BE2C (cell line): ENCODE measurements around a stretch of chr3.

- RRBS = no CpG with 5 or more reads among the region's 2 CpGs
Measured at GRCh38 chr3:3173359-3173814, 6.1 kb downstream of the CRBN start.

DNA sequence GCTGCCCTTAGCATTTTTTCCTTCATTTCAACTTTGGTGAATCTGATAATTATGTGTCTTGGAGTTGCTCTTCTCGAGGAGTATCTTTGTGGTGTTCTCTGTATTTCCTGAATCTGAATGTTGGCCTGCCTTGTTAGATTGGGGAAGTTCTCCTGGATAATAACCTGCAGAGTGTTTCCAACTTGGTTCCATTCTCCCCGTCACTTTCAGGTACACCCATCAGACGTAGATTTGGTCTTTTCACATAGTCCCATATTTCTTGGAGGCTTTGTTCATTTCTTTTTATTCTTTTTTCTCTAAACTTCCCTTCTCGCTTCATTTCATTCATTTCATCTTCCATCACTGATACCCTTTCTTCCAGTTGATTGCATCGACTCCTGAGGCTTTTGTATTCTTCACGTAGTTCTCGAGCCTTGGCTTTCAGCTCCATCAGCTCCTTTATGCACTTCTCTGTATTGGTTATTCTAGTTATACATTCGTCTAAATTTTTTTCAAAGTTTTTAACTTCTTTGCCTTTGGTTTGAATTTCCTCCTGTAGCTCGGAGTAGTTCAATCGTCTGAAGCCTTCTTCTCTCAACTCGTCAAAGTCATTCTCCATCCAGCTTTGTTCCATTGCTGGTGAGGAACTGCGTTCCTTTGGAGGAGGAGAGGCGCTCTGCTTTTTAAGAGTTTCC lies 63.1 kb downstream of the SETMAR start:
- RRBS = no CpG with 5 or more reads among the region's 13 CpGs

DNA sequence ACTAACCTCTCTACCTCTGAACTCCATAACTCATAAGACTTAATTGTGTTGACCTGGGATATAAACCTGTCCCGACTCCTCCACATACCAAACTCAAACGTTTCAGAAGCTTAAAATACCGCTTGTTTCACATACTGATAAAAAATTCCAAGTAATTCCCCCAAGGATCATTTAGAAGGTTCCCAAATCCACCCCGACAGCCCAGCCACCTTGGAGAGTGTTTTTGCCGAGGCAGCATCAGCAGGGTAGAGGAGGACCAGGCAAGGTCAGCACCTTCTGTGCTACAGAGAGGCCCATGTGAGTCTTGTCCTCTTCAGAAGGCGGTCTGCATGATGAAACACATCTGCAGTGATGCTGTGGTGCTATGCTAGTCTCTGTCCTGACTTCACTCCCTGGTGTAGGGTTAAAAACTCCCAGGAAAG lies 87.8 kb downstream of the ITPR1 start:
- RRBS = no CpG with 5 or more reads among the region's 6 CpGs

DNA sequence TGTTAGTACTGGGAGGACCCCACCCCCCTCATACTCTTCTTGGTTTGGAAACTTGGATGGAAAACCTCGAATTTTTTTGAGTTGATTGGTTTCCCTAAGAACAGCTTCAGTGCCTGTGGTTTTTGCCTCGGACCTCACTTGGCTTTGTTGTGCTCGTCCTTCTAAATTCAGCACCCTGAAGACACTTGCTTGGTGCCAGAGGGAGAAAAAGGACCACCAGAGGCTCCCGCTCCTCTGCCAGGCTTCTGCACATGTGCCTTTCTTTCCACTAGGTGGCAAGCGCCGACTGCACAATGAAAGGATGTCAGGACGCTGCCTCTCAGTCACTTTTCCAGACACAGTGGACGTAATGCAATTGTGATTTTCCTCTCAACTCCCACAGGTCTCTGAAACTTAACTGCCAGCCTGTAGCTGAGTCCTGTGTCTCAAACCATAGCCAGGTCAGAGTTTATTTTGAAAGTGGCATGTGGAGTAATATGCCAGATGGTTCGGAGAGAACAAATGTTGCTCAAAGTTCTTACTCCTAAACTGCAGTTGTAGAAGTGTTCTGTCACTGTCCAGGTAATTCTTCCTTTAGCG lies 162.8 kb downstream of the ITPR1 start:
- RRBS = no CpG with 5 or more reads among the region's 10 CpGs

DNA sequence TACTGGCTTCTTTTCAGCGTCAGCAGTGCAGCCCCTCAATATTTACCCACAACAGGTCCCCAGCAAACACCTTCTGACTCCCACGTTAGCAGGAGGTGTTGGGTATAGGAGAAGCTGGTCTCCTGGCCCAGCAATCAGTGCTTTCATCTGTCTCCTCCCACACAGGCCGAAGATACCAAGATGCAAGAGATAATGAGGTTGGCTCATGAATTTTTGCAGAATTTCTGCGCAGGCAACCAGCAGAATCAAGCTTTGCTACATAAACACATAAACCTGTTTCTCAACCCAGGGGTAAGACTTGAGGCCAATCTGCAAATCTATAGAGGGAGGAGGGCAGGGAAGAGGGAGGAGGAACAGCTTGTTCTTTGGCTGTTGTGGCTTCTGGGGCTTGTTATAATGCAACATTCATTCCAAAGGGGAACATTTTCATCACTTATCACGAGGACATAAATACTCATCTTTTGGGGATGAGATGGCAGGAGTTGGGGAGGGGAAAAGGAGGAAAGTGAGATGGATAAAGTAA lies 195.2 kb downstream of the ITPR1 start:
- RRBS = no CpG with 5 or more reads among the region's 5 CpGs

GRCh38 chr3:4716634-4717321 lies 223.6 kb downstream of the ITPR1 start:
- RRBS = no CpG with 5 or more reads among the region's 14 CpGs

DNA sequence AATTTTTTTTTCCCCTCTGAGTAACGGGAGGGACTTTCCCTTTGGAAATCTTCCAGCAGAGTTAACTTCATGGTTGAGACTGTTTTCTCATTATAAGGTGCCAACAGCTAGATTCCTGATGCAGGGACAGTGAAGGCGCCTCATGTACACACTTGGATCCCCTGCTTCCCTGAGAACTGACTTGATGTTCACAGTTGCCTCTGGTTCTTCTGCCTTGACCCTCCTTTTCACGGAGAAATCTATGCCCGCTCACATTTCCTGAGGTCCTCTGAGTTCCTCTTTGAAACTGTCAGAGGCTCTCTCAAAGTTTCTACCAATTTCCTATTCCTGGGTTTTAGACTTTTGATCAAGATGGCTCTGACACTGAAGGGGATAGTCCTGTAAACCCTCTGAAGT lies 227.5 kb upstream of the BHLHE40 start:
- RRBS = no CpG with 5 or more reads among the region's 4 CpGs

DNA sequence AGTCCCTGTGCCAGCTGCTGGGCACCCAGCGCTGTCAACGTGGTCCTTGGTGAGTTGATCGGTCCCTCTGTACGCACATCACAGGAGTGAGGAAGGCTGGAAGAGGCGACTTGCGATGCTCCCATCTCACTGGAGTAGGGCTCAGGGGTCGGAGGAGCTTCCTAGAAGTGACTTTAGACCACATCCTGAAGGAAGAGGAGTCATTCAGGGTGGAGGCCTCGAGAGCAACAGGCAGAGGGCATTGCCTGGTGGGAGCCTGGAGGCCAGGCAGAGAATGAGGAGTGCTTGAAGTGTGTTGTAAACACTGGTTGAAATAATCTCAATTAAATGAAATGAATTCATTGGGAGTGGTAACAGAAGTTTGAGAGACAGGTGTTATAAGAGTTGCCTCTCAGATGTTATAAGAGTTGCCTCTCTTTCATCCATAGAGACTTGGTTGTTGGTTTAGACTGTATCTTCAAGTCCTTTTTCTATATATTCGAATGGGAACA lies 206.2 kb upstream of the BHLHE40 start:
- RRBS = no CpG with 5 or more reads among the region's 9 CpGs

DNA sequence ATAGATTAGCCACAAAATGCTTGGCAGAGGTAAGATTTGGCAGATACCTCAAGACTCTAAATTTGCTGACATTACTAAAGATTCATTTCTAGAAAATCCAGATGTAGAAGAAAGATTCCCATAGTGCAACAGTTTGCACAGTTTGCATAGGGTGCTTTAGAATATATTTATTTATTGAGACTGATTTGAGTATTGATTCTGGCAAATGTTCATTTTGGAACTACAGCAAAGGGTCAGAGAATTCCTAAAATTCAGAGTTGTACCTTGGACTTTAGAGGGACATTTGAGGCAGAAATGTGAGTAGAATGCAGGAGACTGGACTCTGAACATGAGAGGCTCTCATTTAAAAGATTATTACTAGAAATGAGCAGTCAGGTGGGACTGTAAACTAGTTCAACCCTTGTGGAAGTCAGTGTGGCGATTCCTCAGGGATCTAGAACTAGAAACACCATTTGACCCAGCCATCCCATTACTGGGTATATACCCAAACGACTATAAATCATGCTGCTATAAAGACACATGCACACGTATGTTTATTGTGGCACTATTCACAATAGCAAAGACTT lies 101.8 kb upstream of the BHLHE40 start:
- RRBS = no CpG with 5 or more reads among the region's 3 CpGs

GRCh38 chr3:4899653-4900365 lies 79.4 kb upstream of the BHLHE40 start:
- RRBS = no CpG with 5 or more reads among the region's 11 CpGs

- RRBS = no CpG with 5 or more reads among the region's 3 CpGs
Measured at GRCh38 chr3:4901773-4902081, 77.5 kb upstream of the BHLHE40 start.

- RRBS = no CpG with 5 or more reads among the region's 3 CpGs
Measured at GRCh38 chr3:4906052-4906759, 73.0 kb upstream of the BHLHE40 start.

- RRBS = no CpG with 5 or more reads among the region's 17 CpGs
Measured at GRCh38 chr3:4983869-4984601, 4.8 kb downstream of the BHLHE40 start.

DNA sequence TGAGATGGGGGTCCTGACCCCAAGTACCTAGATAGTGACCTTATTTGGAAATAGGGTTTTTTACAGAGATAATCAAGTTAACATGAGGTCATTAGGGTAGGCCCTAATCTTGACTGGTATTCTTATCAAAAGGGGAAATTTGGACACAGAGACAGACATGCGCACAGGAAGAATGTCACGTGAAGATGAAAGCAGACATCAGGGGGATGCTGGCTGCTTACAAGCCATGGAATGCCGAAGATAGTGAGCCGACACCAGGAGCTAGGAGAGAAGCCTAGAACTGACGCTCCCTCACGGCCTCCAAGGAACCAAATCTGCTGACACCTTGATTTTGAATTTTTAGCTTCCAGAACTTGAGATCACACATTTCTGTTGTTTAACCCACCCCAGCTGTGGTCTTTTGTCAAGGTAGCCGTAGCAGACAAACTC lies 17.1 kb downstream of the BHLHE40 start:
- RRBS = no CpG with 5 or more reads among the region's 7 CpGs

DNA sequence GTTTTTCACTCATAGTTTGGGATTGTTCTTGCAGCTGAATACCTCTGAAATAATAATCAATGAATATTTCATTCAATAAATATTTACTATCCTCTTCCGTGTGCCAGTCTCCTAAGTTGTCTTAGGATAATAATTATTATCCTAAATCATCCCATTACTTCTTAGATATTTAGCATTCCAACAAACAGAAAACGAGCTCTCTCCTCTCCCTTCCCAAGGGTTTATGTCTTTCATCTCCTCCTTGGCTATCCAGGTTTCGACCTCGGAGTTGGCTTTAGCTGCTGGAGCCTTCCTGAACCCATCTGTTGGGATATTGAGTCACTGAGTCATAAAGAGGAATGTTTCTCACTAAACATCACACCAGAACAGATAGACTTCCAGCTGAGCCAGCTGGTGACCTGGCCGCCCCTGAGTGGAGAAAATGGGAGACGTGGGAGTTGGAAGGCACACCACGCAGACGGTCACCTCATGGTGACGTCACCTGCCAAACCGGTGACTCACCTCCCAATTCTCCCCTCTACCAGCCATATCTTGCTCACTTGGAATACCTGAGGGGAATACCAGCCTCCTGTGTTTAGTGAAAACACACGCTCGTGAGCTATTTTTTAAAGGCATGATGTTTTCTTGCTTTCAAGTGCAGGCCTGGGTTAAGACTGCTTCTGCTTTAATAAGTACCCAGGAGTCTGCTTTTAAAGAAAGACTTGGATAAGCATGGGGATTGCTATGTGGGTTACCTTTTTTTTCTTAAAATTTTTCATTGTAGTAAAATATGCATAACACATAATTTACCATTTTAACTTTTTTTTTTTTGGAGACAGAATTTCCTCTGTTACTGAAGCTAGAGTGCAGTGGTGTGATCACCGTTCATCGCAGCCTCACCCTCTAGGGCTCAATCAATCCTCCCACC lies 44.1 kb downstream of the BHLHE40 start:
- RRBS = no CpG with 5 or more reads among the region's 14 CpGs

DNA sequence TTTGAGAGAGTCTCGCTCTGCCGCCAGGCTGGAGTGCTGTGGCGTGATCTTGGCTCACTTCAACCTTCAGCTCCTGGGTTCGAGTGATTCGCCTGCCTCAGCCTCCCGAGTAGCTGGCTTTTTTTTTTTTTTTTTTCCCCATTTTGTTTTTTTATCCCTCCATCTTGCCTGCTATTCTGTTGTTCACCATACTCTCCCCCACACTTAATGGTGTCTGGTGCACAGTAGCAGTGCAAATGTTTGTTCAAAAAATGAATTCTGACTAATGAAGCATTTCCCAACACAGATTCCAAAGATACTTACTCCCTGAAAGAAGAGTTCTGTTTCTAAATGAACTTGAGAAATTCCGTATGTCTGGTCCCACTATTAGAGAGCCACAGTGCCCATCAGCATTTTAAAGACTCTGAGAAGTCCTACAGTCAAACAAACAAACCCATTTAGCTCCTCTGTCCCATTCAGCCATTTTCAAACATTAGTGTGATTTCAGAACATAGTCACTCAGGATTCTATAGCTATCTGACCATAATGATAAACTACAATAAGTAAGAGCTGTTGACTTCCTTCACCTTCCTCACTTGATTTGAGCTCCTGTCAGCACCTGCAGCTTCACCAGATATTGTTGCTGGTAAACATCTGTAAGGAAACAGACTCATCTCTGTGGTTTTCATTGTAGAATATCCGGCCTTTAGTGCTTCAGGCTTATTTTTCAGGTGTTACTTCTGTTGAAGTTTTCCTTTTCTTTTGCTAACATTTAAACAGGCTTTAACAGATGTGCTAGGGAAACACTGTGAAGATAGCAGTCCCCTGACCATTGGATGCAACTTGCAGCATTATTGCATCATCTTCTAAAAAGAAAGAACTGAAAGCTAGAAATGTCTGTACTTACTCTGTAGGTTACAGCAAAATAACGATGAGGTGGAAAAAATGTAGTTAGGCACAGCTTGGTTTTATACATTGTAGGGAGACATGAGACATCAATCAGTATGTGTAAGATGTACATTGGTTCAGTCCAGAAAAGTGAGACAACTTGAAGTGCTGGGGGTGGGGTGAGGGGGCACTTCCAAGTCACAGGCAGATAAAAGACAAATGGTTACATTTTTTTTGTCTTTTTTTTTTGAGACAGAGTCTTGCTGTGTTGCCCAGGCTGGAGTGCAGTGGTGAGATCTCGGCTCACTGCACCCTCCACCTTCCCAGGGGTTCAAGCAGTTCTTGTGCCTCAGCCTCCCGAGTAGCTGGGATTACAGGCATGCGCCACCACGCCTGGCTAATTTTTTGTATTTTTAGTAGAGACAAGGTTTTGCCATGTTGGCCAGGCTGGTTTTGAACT lies 9.9 kb downstream of the EDEM1 start:
- RRBS = no CpG with 5 or more reads among the region's 13 CpGs

GRCh38 chr3:5207928-5208451 lies 20.5 kb downstream of the EDEM1 start:
- RRBS = no CpG with 5 or more reads among the region's 6 CpGs

DNA sequence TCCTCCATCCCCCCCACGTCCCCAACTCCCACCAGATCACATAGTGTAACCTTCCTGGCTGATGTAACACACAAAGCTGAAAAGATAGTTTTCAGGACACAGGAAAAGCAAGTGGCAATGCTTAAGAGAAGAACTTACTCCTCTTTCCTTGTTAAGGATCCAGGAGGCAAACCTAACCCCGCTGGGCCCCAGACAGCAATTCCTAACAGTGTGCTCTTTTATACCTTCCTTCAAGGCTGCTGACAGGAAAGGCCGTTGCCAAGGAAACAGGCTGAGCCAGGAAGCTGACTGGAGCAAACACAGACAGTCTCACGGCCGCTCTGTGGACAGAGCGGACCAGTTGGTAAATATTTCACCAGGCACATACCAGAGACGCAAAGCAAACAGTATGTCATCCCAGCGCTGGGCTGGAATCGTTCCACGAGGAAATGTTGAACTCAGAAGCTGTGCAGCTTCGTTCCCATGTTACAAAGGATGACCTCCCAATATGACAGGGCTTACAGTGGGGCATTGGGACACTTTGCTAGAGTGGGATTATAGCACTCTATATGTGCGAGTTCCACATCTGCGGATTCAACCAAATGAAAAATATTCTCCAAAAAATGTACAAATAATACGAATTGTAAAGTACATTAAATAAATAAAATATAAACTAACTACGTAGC lies 57.3 kb upstream of the LMCD1 start:
- RRBS = no CpG with 5 or more reads among the region's 15 CpGs

GRCh38 chr3:8506489-8506970 lies 4.9 kb downstream of the LMCD1 start:
- RRBS = no CpG with 5 or more reads among the region's 6 CpGs

- RRBS = no CpG with 5 or more reads among the region's 13 CpGs
Measured at GRCh38 chr3:8629454-8629999, 15.1 kb downstream of the SSUH2 start.